Bronchial lymph node (tissue), 1 donor: ENCODE measurements around a stretch of chr6.

DNA sequence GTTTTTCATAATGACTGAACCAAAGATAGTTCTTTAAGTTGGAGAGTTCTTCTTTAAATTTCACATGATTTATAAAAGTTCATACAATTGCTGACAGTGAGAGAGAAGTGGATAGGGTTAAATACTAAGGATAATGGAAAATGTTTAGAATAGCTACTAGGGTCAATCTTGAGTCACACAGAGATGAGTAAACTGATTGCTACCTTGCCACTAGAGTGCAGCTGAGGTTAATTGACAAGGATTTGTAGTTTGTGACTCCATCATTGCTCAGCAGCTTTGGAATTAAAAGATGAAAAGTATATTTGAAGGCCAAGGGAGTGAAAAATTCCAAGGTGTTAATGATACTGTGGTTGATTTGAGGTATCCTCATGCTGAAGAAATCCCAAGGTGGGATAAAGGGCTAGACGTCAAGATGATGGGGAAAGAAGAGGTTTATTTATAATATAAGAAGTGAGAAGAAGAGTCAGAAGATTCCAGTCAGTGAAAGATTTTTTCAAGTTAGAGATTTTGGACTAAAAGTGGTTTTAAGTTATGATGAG lies 524.0 kb downstream of the UTRN start:
- PRO-cap, result no peak

DNA sequence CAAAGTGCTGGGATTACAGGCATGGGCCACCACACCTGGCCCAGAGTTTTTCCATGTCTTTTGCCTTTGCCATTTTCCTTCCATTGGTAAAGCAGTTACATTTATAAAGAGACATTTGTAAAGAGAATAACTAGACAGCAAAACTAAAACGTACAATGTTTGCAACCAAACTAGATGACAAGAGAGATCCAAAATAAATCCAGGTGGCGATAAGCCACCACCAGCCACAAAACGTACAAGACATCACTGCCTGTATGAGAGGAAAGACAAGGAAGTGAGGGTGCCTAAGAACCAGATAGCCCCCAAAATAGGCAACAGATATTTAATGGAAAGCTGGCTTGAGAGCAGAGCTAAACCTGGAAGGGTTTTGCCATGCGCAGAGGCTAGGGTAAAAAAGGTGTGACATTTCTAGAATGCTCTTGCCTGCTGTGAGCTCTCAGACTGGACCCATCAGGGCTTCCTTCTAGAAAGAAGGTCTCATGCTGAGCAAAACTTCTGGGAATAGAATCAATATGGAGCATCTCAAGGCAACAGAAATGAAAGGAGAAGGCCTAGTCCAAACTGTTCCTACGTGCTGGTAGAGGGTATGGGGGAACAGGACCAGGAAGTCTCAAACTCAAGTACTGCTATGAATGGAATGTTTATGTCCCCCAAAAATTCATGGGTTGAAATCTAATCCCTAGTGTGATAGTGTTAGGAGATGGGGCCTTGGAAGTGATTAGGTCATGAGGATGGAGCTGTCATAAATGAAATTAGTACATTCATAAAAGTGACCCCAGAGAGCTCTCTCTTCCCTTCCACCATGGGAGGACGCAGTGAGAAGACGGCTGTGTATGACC lies 528.5 kb downstream of the UTRN start:
- PRO-cap, result no peak

- PRO-cap, result no peak
Observed at GRCh38 chr6:145684751-145685324, 50.5 kb downstream of the EPM2A start.

DNA sequence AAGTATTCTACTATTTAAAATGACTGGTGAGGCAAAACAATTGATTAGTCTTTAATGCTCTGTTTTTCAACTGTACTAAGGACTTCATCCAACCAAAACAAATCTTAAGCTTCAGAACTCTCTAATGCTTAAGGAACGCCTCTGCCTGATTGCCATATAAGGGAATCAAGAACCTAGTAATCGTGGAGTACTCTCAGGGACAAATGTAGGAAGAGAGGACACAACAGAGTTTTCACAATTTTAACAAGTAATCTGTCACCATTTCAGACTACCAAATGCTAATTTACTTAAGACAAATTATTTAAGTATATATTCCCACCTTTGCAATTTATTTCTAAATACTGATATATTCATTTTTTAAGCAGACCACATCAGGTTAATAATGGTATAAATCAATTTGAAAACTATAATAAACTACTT lies 16.0 kb downstream of the FBXO30 start:
- PRO-cap, result no peak

DNA sequence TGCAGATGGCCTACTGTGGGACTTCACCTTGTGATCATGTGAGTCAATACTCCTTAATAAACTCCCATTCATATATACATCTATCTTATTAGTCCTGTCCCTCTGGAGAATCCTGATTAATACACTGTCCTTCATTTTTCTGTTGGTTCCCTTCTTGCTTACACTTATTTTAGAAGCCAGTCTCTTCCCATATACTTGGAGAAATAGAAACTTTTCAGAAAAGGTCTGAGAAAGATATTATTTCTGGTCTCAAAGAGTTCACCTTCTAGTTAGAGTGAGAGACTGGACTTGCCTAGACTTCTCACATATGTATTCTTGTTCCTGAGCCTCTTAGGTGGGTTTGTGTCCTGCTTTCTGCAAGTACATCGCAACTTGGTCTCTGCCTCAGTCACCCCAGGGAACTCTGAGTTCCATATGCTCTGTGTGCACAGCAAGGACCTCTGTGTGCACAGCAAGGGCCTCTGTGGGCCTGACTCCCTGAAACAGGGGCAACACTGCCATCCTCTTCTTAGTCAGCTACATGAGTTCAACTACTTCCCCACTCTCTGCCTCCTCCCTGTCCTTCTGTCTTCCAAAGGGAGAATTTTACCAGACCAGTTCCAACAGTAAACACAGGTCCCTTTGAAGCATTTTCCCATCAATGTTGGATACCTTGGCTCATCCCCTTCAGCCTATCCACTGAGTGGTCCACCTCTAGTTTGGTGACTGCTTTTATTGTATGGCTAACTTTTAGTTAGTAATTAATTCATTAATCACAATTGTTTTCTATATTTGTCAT lies 256.6 kb downstream of the ADGB start:
- PRO-cap, result no peak

GRCh38 chr6:146892505-146893165 lies 293.9 kb downstream of the ADGB start:
- PRO-cap, result no peak

- PRO-cap, result no peak
Observed at GRCh38 chr6:147261654-147262553, 57.7 kb downstream of the STXBP5 start.

- PRO-cap, result no peak
Observed at GRCh38 chr6:147295067-147296329, 91.3 kb downstream of the STXBP5 start.

DNA sequence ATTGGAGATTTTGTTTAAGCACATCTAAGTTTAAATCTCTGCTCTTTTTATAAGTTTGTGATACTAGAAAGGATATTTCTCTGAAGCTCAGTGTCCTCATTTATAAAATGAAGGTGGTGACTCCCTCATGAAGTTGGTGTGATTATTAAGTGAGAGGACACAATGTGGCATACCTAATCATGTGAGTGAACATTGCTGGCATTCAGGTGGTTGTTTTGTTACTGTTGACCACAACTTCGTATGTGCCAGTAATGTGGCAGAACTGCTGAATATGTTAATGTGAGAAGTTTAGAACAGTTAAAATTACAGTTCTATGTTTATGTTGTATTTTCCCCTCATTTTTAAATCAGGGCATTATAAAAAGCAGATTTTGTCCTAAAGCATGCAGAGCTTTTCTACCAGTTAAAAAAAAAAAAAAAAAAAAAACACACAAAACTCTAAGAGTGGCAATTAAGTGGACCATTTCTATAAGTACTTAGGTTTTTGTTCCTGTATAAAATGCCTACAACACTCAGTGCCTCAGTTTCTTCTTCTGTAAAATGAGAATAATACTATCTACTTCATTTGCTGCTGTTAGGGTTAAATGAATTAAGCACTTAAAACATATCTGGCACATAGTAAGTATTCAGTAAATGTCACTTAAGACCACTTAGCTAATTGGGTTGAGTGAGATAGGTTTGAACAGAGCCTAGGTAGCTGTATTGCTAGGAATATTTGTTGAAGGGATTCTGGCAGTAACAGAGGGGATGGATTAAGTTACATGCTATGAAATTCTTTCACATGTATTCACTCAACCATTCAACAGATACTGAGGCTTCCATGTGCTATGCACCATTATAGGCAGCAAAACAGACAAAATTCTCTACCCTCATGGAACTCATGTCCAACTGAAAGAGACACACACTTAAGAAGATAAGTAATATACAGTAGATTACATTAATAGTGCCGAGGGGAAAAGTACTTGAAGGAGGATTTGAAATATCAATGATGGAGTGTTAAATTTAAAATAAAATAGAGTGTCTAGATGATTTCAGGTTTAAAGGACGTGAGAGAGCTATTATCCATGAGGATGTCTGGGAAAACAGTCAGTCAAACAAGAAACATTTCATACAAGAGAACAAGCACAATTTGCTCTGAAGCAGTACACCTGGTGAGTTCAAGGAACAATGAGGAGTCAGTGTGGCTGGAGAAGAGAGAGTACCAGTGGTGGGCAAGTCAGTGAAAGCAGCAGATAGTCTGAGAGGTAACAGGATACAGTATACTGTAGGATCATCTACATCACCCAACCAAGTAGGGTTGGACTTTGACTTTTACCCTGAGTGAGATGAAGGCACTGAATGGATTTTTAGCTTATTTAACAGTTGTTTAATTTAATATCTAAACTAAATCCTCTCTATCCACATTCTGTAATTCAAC lies 127.7 kb downstream of the STXBP5 start:
- PRO-cap, result no peak

DNA sequence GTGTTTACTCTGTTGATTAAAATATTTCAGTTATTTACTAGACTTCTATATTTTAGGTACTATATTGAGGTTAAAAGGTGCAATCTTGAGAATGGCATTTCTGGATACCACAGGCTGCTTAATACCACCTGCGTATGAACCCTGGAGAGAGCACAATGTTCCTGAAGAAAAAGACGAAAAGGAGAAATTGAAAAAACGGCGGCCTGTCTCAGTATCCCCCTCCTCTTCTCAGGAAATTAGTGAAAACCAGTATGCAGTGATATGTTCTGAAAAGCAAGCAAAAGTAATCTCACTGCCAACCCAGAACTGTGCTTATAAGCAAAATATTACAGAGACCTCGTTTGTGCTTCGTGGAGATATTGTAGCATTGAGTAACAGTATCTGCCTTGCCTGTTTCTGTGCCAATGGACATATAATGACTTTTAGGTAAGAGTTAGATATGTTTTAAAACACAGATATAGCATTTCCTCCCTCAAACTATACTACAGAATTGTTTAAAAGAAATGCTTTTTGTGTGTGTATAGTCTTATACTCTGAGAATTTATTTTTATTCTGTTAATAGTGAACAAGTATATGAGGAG lies 145.1 kb upstream of the SAMD5 start:
- PRO-cap, result unidirectional peak, plus-strand start at position 191 of the sequence

GRCh38 chr6:147384699-147385406 lies 123.6 kb upstream of the SAMD5 start:
- PRO-cap, result no peak

DNA sequence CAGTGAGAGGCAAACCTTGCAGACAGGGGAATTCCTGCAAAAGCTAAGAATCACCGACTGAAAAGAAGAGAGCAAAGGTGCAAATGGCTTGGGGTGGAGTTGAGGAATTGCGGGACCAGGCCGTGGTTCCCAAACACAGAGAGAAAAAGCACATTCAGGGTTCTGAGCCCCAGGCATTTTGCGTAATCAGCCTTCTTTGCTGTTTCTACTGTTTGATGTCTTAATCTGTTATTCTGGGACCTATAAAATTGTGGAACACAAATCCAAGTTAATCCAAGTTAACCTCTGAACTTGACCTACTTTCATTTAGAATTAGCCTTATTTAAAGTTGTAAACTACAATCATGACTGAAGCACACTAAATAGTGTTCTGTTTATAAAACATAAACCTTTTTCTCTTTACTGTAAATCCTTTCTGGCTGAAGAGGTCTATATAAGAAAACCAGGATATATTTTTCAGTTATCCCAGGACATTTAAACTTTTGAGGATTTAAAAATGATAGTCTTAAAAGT lies 22.2 kb downstream of the SAMD5 start:
- PRO-cap, result no peak

DNA sequence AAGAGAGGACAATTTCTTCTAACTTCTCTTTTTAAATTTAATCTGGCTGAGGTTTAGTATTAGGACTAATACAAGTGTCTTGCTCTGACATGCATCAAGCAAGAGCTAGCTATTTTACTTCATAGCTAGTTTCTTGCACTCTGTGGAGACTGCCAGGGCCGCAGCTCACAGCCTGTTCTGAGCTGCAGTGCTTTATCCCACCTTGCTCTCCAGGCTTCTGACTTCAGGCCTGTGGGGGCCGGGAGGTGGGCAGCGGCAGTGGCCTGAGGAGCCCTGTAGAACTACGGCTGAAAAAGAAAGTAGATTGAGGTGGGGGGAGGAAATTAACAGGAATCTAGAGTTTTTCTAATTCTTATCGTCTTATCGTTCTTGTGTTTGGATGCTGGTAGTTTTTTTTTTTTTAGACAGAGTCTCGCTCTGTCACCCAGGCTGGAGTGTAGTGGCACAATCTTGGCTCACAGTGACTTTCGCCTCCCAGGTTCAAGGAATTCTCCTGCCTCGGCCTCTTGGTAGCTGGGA lies 56.6 kb downstream of the SAMD5 start:
- PRO-cap, result no peak

DNA sequence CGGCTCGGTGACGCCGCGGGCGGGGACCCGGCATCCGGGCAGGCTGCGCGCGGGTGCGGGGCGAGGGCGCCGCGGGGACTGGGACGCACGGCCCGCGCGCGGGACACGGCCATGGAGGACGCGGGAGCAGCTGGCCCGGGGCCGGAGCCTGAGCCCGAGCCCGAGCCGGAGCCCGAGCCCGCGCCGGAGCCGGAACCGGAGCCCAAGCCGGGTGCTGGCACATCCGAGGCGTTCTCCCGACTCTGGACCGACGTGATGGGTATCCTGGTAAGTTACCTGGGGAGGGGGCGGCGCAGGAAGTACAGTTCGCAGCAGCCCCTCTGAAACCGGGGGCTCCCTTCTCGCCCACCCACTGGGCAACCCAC lies 301 bp downstream of the SASH1 start:
- PRO-cap, result unidirectional peak, minus-strand start at position 249 of the sequence

DNA sequence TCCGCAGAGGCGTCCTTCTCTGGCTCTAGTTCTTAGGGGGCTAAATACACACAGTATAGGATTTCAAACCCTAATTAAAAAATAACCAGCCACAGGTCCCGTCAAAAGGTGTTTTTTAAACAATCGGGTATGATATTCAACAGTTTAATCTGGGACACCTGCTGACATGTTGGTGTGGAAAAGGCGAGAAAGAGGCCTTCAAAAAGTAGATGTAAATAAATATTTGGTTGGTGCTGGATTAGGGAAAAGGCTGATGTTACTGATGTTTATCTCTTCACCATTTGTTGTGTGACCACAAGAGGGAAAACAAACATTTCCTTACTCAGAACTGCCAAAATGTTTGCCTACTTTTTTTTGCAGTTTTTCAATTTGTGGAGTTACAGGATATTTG lies 679 bp downstream of the SASH1 start:
- PRO-cap, result no peak

DNA sequence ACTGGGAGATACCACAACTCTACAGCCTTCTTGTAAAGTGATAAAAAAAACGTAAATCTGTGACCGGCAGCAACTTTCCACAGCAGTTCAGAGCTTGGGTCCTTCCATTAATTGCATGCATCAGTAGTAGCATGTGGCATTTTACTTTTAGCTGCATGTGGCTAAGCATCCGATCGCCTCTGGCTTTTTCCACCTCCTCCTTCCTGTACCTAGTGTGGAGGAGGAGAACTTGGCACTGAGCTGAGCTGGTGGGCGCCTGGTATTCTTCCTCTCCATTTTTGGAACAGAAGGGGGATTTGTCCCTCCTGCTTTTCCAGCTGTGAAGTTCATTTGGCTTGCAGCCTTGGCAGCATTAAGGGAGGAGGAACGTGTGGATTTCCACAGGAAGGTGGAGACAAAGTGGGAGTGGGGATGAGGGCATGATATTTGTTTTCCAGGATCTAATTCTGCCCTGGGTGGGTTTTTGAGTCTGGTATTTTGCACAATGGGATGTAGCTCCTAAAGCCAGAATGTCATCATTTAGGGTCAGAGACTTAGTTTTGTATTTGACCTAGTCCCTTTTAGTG lies 89.8 kb downstream of the SASH1 start:
- PRO-cap, result bidirectional peak, plus-strand start at position 349 of the sequence, minus-strand start at position 181 of the sequence

DNA sequence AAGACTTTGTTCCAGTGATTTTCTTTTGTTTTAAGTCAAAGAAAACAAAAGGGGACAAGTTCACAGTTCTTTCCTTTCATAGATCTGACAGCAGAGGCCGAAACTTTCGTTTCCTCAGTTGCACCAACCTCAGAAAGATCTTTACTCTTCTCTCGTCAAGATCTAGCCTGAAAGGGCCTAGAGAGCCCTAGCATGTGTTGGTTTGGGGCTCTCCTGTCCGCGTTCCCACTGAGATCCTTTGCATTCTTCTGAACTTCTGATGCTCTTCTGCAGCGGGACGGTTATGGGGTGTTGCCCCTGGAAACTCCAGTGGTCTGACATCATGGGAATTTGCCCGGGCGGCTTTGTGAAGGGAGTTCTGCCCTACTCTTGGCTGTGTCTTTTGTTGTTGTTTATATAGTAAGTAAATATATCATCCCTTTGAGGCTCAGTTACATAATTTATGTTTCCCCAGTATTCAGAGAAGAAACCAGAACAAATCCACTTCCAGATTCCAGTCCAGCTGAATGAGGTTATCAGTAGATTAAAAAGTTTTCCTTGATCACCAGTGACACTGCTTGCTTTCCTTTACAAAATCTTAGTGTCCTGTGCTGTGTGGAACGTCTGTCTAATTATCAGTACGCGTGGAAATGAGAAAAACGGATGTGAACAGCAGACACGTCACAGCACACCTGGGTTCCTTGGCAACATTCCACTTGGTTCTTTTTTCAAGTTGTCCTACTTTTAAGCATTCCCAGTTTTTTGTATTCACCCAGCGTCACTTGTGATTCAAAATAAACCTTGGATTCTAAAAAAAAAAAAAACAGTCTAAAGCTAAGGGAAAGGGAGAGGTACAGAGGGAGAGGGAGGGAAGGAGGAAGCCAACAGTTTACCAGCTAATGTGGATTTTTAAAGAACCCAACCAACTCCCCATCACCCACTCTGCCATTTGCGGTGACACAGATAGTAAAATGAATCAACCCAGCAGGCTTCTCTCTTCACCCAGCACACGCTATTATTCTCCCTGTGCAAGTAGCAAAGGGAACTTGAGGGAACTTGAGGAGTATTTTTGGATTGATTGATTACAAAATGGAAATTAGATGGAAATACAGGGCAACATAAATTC lies 129.4 kb downstream of the SASH1 start:
- PRO-cap, result no peak

- PRO-cap, result no peak
Observed at GRCh38 chr6:148509078-148509391, 166.4 kb downstream of the SASH1 start.

DNA sequence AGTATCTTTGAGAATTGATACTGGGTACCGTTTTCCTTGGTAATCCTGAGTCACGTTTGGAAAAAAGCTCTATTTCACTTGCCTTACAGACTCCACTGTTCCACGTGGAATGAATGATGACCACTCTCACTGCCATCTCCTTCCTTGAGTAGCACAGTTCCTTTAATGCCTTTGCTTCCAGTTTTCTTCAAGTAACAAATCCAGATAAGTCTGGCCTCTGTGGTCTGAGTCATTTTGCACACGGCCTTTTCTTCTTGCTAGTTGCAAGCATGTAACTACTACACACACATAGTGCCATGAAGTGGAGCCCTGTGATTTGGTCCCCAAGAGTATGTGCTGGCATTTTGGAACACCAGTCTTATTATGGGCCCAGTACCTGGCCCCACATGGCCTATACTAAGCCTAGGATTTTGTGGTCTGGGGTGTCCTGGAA lies 182.8 kb downstream of the SASH1 start:
- PRO-cap, result no peak

DNA sequence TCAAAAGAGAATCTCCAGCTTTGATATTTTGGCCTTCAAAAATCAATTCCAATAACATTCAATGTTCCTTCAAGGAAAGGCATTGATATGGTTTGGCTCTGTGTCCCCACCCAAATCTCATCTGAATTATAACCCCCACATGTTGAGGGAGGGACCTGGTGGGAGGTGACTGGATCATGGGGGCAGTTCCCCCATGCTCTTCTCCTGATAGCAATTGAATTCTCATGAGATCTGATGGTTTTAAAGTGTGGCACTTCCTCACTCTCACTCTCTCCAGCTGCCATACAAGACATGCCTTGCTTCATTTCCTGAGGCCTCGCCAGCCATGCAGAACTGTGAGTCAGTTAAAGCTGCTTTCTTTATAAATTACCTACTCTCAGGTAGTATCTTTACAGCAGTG lies 53.0 kb upstream of the UST start:
- PRO-cap, result bidirectional peak, plus-strand start at position 270 of the sequence, minus-strand start at position 216 of the sequence